Breast (tissue), 4 donors: ENCODE measurements around a stretch of chr21.

DNA sequence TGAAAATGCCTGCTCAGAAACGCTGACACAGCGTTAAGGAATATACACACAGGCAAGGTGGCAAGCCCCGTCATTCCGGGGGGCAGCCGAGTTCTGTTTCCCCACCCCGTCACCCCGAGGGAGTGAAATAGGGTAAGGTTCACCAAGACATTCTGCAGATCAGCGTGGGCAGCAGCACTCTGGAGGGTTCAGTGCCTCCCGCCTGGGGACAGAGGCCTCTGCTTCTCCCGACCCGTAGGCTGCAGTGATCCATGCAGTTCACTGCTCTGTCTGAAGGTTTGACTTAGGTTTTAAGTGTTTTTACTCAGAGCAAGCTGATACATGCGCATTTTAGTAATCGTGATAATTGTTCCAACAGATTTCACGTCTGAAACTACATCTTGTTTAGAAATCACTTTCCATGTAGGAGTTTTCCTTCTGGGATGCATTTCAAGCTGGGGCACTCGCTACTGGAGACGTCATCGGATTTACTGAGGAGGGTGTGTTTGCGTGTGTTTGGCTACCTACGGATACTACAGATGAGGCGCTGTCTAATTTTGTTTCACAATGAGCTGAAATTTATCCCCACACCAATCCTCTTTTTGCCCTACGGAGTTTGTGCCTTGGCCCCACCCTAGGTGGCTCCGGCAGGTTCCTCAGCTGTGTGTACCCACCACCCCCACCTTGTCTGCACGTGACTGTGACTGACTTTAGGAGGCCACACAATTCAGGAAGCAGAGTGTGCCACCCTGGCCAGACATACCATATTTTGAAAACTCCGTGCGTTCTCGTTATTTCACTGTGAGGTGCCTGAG lies 63.5 kb downstream of the AGPAT3 start:
- PRO-cap, 3 experiments: no peak in any of the 3 experiments
- RRBS: 64% methylated on average over 2 of the region's 26 CpGs

DNA sequence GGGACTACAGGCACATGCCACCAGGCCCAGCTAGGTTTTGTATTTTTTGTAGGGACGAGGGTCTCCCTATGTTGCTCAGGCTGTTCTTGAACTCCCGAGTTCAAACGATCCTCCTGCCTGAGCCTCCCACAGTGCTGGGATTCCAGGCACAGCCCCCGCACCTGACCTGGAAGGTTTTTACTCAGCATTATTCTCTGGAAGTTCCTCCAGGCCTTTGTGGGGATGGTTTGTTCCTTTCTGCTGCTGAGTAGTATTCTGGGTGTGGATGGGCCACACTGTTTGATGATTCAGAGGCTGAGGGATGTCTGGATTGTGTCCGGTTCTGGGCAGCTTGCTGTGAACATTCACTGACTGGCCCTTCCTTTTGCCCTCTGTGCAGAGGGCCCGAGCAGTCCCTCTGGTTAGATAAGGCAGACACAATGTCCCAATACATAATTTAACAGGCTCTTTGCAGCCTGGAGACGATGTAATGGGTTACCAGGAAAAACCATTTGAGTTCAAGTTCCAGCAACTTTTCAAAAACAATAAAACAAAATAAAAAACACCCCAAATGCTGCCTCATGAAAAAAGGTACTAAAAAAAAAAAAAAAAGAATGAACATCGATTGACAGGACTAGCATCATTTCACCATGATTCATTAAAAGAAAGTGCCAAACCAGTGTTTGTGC lies 5.9 kb upstream of the TRAPPC10 start:
- PRO-cap, 3 experiments: no peak in any of the 3 experiments
- RRBS: no CpG with 5 or more reads among the region's 8 CpGs

DNA sequence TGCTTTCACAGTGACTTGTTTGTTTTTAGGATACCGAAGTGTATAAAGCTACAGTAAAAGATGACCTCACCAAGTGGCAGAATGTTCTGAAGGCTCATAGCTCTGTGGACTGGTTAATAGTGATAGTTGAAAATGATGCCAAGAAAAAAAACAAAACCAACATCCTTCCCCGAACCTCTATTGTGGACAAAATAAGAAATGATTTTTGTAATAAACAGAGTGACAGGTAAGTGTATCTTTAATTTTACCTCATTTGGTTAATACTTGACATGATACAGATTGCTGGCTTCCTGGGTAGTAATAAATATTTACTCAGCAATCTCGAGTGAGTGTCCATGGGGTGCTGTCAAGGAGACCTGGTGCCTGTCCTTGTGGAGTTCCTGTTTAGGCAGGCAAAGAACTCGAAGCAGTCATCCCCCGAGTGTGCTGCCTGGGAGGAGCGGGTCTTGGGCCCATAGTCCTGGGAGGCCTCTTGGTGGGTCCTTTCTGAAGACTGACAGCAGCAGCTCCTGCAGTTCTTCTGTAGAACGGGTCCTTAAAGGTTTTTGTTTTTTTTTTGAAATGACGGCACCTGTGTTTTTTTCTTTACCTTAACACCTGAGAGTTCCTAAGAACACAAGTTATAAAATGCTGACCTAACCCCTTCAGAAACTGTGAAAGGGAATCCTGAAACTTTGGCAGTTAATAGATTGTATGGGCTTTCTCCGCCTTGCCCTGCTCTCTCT lies 40.3 kb downstream of the TRAPPC10 start:
- PRO-cap, 3 experiments: no peak in any of the 3 experiments
- RRBS: no CpG with 5 or more reads among the region's 9 CpGs

DNA sequence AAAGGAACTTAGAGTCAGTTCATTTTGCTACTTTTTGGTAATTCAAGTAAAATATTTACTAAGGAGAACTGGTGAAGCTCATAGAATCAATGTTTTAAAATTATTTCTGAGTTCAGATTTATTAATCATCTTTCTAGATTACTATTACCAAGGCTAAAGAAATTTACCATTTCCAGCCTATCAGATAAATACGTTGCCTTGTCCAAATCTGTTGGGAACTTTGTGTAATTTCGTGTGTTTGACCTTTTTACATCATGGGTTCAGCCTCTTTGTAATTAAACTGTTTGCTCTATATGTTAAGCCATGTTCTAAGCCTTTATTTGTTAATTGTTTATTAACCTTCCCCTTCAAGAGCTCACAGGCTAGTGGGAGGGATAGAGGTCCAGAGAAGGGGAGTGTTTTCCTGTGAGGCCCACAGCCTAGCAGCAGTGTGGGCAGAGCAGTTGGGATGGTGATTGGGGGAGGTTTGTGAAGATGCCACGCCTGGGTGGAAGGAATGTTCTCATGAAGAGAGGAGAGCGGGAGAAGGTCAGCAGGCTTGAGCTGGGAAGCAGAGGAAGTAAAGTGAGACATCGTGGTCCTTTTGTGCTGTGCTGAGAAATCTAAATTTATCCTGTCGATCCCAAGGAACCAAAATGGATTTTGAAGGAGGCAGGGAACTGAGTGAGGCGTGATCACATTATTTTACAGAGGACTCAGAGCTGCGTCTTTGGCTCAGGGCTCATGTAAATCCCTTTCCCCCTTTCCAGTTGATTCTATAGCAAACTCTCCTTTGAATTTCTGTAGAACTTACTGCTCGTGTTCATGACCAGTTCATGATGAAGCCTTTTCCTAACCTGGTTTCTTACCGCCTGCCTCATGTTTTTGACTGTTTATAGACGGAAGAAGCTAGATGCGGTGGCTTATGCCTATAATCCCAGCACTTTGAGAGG lies 42.6 kb downstream of the TRAPPC10 start:
- PRO-cap, 3 experiments: no peak in any of the 3 experiments
- RRBS: no CpG with 5 or more reads among the region's 12 CpGs

- PRO-cap, 3 experiments: no peak in any of the 3 experiments
- RRBS: no CpG with 5 or more reads among the region's 16 CpGs
These were observed 7.3 kb downstream of the DNMT3L start for GRCh38 chr21:44254375-44254754.

DNA sequence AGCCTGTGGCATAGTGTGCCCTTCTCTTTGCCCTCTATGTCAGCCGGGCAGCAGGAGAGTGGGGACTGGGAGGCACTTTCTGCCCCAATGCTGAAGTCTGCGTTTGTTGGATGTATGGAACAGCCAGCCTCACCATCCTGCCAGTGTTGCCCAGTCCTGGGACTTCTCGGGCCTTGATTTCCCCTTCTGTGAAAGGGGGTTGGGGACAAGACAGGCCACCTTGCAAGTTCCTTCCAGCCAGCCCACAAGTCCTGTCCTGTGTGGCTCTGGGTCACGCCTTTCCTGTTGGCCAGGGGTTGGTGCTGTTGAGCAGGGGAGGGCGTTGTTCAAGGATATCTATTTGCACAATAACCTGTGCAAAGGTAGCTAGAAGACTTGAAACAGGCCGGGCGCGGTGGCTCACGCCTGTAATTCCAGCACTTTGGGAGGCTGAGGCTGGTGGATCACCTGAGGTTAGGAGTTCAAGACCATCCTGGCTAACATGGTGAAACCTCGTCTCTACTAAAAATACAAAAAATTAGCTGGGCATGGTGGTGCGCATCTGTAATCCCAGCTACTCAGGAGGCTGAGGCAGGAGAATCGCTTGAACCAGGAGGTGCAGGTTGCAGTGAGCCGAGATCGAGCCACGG lies 2.8 kb downstream of the PFKL start:
- PRO-cap, 3 experiments: no peak in any of the 3 experiments
- RRBS: no CpG with 5 or more reads among the region's 15 CpGs

DNA sequence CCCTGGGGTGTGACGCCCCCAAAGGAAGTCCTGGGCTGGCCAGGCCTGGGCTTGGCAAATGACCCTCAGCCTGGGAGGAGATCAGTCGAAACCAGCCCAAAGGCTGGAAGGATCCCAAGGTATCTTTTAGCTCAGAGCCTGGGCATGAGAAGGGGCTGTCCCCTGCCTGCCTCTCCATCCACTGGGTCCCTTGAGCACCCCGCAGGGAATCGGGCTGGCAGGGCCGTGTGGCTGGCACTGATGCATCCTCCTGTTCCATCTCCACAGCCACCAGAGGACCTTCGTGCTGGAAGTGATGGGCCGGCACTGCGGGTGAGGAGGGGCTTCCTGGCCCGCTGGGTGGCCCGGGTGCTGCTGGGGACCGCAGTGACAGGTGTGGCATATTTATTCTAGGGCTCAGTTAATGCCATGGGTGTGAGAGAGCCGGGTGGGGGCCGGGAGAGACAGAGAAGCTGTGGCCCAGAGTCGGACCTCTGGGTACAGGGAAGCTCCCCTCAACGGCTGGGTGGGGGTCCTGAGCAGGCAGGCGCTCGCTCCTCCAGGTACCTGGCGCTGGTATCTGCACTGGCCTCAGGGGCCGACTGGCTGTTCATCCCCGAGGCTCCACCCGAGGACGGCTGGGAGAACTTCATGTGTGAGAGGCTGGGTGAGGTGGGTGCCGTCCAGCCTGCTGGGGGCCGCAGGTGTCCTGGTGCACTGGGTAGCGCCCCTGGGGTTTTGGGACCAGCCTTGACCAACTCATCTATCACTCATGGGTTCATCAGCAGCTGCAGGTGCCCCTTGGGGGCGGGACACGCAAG lies 13.7 kb downstream of the PFKL start:
- PRO-cap, 3 experiments: no peak in any of the 3 experiments
- RRBS: 96% methylated on average over 4 of the region's 27 CpGs

GRCh38 chr21:44316012-44316608 lies 16.3 kb downstream of the PFKL start:
- PRO-cap, 3 experiments: no peak in any of the 3 experiments
- RRBS: 70% methylated on average over 1 of the region's 33 CpGs

GRCh38 chr21:44329301-44329980 lies 9.7 kb downstream of the CFAP410 start:
- PRO-cap, 3 experiments: no peak in any of the 3 experiments
- RRBS: 62% methylated on average over 4 of the region's 14 CpGs

DNA sequence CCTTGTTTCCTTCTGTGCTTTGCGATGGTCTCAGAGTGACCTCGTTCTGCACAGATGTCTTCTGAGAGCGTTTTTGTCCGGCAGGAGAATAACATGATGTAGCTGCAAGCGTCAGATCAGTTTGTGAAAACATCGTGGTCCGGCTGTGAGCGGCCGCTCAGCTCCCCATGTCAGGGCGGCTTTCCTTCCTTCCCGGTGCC lies 26.7 kb downstream of the TRPM2 start:
- PRO-cap, 3 experiments: no peak in any of the 3 experiments
- RRBS: 30% methylated on average over 8 of the region's 11 CpGs

DNA sequence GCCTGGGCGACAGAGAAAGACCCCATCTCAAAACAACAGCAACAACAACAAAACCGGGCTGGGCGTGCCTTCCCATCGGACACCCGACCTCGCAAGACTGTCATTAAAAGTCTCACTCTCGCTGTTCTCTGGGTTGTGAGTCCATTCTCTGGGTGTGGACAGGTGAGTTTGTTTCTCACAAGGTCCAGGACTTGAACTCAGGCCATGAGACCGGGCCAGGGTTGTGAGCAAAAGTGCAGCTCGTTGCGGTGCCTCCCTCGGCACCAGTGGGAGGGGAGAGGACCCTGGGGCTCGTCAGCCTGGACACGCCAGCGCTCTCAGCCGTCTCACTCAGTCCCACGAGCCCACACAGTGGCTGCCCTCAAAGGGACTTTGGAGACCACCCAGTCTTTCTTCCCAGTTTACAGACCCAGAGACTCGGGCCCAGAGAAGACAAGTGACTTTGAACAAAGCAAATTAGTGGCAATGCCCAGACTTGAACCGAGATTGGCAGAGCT lies 28.0 kb downstream of the LRRC3 start:
- PRO-cap, 3 experiments: no peak in any of the 3 experiments
- RRBS: no CpG with 5 or more reads among the region's 18 CpGs

DNA sequence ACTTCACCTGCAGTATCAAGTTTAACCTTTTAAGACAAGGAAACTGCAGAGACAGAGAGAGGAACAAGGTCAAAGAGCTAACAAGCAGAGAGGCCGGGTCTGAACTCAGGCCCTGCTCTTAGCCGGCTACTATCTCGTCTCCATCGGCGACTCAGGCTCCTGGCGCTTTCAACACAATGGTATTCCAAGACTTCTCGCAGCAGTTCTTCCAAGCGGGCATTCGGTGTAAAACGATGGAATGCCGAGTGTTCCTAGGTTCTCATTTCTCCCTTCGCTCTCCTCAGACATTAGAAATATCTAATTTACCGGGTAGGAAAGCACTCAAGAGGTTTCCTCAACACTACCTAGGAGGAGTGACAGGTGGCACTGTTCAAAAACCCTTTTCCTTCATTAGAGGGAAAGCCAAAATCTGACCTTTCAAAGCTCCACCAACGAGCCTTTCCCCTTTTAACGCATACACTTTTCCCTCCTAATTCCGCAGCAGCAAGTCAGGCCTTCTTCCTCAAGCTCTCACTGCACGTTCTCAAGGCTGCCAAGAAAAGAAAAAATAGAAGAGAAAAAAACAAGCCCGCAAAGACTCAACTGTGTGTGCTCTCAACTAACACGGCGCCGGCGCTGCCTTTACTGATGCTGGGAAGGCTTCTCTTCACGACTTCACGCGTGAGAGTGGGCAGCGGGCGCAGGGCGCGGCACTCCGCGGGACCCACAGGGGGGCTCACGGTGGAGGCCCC lies 585 bp downstream of the UBE2G2 start:
- PRO-cap, 3 experiments: no peak in any of the 3 experiments
- RRBS: 5% methylated on average over 2 of the region's 32 CpGs

DNA sequence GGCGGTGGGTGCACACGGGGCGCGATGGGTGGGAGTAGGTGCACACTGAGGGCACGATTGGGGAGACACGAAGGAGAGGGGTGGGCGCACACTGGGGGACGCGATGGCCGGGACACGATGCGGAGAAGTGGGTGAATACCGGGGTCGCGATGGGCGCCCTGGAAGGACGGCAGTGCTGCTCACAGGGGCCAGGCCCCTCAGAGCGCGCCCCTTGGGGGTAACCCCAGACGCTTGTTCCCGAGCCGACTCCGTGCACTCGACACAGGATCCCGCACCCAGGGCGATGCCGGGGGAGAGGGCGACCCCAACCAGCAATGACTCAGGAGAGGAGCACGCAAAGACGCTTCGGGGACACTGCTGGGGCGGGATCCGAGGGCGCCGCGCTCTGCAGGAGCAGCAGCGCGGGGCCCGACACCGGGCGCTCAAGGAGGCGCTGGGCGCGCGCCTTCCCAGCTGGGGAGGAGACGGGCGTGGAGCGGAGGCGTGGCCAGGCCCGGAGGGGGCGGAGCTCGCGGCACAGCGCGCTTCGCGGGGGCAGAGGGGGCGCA lies 546 bp downstream of the SUMO3 start:
- PRO-cap, 3 experiments: peak in 1 of 3 experiments; most common minus-strand start position 424 of the sequence (in 1)
- RRBS: 2% methylated on average over 12 of the region's 58 CpGs

DNA sequence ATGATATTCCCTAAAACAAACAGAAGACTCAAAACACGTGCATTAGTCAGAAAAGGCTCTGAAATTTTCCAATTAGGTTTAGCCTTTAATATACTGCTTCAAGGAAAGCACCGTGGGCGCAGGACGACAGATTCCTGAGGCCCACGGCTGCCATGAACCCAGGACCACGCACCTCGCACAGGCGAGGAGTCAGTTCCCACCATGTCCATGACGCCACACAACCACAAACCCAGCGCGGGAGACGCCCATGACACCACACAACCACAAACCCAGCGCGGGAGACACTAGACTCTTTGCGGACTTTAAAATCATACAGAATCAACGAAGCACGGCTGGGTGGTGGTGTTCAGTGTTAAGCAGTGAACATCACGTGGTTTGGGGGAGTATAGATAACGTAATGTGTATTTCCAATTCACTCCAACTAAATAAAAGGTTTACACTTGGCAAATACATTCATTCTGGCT lies 19.2 kb downstream of the PTTG1IP start:
- PRO-cap, 3 experiments: no peak in any of the 3 experiments
- RRBS: no CpG with 5 or more reads among the region's 19 CpGs

DNA sequence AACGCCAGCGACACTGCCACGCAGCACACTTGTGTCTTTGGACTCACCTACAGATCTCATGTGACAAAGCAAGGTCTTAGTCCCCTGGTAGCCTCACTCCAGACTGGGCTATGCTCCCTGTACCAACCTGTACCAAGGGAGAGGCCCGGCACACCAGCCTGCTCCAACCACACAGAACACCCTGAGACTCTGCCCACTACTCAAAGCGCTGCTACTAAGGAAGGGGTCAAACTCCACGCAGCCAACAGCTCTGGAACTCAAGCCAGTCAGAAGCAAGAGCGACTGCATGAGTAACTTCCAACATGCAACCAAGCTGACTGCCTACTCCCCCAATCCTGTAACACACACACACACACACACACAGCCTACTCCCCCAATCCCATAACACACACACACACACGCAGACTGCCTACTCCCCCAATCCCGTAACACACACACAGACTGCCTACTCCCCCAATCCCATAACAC lies 7.6 kb downstream of the PTTG1IP start:
- PRO-cap, 3 experiments: no peak in any of the 3 experiments
- RRBS: no CpG with 5 or more reads among the region's 9 CpGs

DNA sequence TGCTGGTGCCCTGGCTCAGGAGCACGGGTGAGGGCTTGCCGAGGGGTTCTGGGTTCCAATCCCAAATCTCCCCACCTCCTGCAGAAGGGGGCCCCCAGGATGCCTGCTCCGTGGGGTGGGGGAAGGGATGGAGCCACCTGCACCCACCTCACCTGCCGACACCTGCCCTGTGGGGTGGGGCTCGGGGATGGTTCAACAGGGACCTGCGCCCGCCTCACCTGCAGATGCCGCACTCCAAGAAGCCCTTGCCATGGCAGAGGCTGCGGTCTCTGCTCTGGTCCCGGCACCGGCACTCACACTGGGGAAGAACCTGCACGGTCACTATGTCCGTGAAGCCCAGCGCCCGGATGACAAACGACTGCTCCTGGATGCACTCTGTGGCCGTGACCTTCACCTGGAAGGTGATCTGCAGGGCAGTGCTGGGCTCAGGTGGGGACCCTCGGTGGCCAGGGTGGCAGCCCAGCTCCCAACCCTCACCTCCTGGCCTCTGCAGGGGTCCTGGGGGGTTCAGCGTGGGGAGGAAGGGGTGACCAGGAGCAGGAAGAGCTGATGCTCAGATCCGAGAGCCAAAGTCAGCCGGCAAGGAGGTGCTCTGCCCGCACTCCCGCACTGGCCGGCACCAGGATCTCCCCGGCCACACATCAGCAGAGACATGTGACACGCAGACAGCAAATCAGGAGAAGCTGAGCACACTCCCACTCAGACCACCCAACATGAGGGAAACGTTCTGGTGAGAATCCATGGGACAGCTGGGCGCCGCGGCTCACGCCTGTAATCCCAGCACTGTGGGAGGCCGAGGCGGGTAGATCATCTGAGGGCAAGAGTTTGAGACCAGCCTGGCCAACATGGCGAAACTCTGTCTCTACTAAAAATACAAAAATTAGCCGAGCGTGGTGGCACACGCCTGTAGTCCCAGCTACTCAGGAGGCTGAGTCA lies 18.4 kb upstream of the PTTG1IP start:
- PRO-cap, 3 experiments: no peak in any of the 3 experiments
- RRBS: 54% methylated on average over 8 of the region's 37 CpGs

DNA sequence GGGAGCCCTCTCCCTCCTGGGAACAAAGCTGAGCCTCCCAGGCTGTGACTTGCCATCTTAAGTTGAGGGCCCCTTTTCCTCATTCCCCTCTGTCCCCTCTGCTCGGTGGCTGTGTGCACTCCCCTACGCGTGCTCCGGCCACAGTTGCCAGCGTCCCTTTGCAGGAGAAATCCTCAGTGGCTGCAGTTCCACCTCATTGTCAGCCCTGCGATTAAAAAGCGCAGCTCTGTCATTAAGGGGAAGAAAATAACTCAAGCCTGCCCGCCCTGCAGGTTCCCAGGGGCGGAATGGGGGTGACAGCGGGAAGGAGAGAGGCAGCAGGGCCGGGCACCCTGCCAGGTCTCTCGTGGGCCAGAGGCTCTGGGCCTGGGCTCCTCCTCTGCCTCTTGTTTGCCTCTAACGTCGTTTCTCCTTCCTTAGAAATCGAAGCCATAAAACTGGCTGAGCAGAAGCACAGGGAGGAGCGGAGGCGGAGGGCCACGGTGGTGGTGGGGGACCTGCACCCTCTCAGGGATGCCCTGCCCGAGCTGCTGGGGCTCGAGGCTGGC lies 26.9 kb downstream of the SLX9 start:
- PRO-cap, 3 experiments: no peak in any of the 3 experiments
- RRBS: no CpG with 5 or more reads among the region's 20 CpGs

DNA sequence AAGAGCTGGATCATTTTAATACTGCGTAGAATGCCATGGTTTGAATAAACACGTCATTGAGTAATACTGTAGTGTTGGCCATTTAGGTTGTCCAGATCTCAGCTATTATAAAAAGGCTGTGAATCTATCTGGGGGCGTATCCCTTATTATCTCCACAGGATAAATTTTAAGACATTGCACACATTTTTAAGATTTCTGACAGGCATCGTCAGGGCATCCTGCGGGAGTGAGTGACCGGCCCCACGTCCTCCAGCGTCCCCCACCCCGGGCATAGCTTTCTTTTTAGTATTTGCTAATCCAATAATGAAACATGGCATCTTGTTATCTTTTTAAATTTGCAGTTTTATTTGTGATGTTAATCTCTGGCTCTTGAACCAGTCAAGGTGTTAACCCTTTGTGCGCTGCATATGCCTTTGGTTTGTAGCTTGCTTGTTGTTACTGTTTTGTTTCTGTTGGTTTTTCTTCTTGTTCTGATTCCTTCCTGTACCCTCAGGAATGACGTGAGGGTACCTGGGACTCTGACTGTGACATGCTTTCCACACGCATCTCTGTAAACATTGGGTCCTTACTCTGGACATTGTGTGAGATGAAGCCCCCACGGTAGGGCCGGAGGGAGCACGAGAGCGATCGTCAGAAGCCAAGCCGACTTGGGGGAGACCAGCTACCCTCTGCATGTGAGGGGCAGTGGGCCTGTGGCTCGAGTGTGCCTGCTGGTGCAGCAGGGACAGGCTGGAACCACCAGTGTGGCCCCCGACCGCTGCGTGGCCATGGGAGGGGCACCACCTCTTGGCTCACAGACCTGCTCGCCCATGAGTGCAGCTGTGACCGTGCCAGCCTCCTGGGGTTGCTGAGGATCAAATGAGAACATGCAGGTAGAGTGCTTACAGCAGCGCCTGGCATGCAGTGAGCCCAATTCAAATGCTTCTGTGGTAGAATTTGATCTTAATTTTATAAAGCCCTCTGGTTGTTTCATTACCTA lies 23.1 kb upstream of the ADARB1 start:
- PRO-cap, 3 experiments: no peak in any of the 3 experiments
- RRBS: no CpG with 5 or more reads among the region's 25 CpGs

DNA sequence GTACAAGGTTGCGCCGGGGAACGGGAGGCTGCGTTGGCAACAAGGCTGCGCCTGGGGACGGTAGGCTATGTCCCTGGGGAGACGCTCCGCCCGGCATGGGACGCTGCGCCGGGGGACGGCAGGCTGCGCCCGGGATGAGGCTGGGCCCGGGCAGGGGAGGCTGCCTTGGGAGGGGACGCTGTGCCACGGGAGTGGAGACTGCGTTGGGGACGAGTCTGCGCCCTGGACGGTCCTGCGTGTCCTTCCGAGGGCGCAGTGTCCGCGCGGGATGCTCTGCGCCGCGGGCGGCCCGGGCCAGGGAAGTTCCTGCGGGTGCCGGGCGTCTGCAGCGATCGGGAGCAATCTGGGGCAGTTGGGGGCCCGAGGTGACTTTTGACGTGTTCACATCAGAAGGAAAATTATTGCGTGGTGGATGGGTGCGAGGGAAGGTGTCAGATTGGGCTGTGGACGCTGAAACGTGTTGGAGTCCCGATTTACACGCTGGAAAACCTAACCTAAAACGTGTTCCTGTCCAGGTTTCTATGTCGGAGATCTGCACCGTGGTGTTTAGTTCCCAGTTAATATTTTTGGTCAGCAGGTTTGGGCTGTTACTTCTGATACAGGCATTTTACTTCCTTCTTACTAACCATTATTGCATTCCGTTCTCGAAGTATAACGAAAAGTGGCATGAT lies 978 bp downstream of the ADARB1 start:
- PRO-cap, 3 experiments: no peak in any of the 3 experiments
- RRBS: 1% methylated on average over 8 of the region's 52 CpGs

GRCh38 chr21:45077894-45078810 lies 3.8 kb downstream of the ADARB1 start:
- PRO-cap, 3 experiments: no peak in any of the 3 experiments
- RRBS: no CpG with 5 or more reads among the region's 10 CpGs